Aortic smooth muscle cell (primary cell): ENCODE measurements around the genes KCNK17 and KCNK16.

- RRBS, result no CpG with 5 or more reads among the region's 2 CpGs
Measured at GRCh38 chr6:37713767-37714041, 16.0 kb upstream of the MDGA1 start.

DNA sequence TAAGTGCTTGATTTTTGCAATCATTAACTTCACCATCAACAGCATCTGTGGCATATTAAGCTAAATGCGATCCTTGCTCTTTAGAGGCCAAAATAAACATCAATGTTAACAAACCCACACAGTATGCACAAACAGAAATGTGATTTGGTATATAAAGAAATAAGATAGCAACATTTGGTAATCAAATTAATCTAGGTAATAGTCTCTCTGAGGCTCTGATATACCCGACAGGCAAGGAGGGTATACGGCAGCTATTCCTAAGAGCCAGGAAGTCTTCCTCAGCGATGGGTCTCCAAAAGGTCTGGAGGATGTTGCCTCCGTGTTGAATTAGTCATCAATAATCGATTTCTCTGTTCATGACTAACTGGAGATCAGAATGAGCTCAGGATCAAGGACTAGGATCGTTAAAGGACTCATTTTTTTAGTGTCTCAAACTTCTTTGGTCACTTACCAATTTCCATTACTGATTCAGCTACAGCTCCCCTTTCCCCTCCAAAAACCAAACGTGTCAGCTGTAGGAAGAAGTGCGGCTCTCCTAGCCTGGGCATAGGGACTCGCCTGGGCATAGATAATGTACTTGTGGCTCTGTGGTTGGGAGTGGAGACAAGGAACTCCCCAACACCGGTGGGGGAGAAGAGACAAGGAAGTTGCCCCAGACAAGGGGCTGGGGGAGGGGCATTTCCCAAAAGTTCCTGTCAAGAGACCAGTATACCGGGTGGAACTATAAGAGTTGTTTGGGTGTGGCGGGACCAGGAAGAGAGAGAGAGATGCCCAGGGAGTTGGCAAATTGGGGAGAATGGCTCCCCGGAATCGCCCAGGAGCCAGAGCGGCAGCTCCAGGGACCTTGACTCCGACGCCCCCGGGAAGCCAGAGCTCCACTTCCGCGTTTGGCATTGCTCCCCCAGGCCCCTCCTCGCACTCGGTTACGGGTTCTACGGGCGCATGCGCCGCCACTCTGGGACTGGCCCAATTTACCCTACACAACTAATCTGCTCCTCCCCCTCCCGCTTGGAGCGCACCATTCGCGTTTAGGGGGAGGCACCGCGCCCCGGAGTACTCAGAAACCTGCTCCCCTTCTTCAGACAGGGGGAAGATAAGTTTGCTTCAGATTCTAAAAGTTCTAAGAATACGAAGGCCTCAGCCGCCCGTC is 1.0 kb upstream of the ZFAND3 start:
- RRBS, result 3% methylated on average over 13 of the region's 38 CpGs

GRCh38 chr6:37822916-37823708 is 3.6 kb downstream of the ZFAND3 start:
- RRBS, result no CpG with 5 or more reads among the region's 12 CpGs

- RRBS, result no CpG with 5 or more reads among the region's 7 CpGs
Measured at GRCh38 chr6:37827383-37828552, 8.2 kb downstream of the ZFAND3 start.

DNA sequence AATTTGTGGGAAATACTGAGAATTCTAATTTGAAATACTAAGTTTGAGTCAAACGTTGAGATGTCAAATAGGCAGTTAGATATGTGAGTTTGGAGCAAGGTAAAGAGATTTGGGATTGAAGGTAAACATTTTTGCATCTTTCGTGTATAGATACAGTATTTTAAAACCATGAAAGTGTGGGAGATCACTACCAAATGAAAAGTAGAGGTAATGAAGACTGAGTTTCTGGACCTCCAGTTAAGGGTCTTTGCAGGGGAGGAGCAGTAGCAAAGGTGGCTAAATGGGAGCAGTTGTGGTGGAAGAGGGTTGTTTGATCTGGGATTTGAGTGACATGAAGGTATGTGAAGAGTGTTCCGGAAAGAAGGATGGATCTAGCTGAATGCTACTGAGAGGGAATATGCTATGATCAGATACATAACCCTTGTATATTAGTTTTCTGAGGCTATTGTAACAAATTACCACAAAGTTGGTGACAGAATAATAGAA is 106.3 kb downstream of the ZFAND3 start:
- RRBS, result no CpG with 5 or more reads among the region's 3 CpGs

GRCh38 chr6:37940407-37940888 is 120.9 kb downstream of the ZFAND3 start:
- RRBS, result no CpG with 5 or more reads among the region's 1 CpG

DNA sequence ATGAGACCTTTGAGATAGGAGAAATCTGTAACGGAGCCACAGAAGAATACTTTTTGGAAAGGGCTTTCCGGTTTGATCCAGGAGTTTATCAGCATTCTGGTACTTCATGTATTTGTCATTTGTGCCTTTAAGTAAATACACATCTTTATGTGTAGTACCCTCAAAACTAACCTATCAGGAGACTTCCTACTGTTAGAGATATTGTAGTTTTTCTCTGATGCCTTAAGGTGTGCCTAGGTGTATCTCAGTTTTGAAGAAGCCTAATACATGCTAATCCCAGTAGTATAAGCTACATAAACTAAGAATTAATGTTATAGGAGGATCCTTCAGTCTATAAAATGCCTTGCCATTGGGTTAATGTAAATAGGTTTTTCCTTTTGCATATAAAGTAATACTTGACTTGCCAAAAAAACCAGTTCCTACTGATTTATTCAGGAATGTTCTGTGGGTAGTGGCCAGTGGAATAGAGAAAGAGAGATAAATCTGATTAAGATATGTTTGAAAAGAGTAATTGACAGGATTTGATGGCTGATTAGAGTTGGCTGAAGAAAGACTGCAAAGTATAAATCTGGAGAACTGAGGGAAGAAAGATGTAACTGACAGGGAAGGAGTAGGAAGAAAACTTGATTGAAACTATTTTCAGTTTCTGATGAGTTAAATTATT is 273.4 kb downstream of the ZFAND3 start:
- RRBS, result no CpG with 5 or more reads among the region's 2 CpGs

GRCh38 chr6:38154289-38154727 is 334.8 kb downstream of the ZFAND3 start:
- RRBS, result no CpG with 5 or more reads among the region's 4 CpGs

DNA sequence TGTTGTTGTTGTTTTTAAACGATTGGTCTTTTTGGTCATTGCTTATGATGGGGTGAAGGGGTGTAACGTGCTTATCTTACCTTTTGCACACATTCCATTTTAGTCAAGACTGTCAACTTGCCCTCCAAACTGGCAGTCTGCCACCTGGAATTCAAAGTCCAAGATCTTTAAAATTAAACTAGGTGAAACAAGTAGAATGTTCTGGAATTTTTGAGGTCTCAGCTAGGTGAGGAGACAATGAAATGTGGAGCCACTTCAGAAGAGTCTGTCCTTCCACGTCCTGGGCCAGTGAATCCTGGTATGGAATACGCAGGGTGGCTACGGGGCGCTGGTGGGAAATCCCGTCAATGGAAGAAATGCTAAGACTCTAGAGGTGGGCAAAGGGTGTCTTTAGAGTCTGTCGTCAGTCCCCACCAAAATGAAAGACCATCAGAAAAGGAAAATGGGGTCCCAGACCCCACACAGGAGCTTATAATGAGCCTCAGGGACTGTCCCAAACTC is 344.7 kb downstream of the ZFAND3 start:
- RRBS, result no CpG with 5 or more reads among the region's 8 CpGs

- RRBS, result no CpG with 5 or more reads among the region's 5 CpGs
Measured at GRCh38 chr6:38212462-38212898, 393.0 kb downstream of the ZFAND3 start.

GRCh38 chr6:38547554-38548025 is 92.1 kb downstream of the BTBD9 start:
- RRBS, result no CpG with 5 or more reads among the region's 2 CpGs

GRCh38 chr6:38603950-38604517 is 35.7 kb downstream of the BTBD9 start:
- RRBS, result no CpG with 5 or more reads among the region's 4 CpGs

GRCh38 chr6:38876398-38876891 is 161.3 kb downstream of the DNAH8 start:
- RRBS, result no CpG with 5 or more reads among the region's 7 CpGs

DNA sequence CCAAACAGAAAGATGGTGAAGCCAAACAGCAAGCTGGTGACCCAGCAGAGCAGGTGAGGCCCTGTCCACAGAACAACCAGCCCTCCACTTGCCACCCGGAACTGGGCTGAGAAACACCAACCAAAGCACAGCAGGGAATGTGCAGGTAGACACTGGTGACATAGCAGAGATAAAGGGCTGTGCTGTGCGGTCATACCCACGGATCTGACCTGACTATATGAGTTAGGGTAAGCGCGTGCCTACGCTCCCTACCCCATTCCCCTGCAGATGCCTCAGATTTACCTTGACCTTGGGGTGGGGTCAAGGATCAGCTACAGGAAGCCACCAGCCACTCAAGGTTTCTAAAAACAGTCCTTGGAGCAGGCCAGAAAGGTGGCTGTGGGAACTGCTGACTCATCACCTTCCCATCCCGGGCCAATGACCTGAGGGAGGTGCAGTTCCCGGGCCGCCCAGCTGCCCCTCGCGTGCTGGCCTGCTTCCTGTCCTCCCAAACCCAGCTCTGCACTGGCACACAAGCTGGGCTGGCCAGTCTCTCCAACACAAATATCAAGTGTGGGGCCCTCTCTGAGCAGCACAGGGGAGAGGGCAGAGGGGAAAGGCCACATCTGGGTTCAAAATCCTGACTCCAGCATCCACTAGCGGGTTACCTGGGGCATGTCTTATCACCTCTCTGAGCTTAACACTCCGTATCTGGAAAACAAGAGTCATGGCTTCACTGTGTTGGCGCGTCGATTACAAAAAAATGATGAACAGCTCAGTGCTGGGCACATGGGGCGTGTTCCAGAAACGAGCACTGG is 23.0 kb downstream of the KCNK5 start:
- RRBS, result no CpG with 5 or more reads among the region's 18 CpGs

- RRBS, result no CpG with 5 or more reads among the region's 8 CpGs
Measured at GRCh38 chr6:39222788-39223546, 6.3 kb downstream of the KCNK5 start.

DNA sequence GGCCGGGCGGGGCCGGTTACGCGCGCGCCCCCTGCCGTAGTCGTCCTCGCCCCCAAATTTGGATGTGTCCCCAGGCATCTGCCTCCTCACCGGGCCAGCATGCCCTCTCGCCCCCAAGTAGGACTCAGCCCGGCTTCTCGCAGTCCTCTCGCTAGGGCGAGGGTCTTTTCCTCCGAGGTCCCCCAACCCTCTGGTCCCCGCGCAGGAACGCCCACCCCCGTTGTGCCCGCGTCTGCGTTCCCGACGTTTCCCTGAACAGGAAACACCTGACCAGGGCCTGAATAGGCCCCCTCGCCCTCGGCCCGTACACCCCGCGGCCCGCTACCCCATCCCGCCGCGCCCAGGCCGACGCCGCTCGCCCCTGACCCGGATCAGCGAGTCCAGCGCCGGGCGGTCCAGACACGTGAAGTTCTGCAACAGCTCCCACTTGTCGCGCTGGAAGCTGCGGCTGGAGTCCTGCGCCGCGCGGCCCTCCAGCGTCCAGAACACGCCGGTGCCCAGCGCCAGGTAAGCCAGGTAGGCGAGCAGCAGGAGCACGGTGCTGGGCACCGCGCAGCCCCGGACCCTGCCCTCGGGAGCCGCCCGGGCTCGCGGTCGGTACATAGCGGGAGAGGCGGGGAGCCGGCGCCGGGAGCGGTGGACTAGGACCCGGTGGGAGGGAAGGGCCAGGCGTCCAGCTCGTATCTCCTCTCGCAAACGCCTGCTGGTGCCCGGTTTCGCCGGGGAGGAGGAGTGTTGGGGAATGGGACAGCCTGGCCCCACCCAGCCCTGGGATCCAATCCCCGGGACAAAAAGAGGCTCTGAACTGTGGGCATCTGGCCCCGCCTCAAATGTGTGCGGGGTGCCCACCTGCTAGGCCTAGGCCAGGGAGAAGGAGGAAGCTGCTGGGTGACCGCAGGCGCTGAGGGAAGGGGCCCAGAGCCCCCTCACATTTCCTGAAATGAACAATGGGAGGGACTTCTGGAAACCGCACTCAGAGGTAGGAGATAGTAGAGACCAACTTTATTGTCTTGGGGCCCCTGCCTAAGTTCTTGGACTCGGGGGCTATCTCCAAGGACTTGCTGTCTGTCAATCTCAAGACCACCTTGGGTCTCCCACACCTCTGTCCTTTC is at the start of gene KCNK17:
KCNK17 (minus strand) TSS at position 702 of the 1,112 bp plus-strand sequence.
- RRBS, result 2% methylated on average over 39 of the region's 88 CpGs

- RRBS, result no CpG with 5 or more reads among the region's 6 CpGs
Measured at GRCh38 chr6:39322452-39322737, at the start of gene KCNK16. KCNK16 (minus strand) TSS chr6:39322702.

DNA sequence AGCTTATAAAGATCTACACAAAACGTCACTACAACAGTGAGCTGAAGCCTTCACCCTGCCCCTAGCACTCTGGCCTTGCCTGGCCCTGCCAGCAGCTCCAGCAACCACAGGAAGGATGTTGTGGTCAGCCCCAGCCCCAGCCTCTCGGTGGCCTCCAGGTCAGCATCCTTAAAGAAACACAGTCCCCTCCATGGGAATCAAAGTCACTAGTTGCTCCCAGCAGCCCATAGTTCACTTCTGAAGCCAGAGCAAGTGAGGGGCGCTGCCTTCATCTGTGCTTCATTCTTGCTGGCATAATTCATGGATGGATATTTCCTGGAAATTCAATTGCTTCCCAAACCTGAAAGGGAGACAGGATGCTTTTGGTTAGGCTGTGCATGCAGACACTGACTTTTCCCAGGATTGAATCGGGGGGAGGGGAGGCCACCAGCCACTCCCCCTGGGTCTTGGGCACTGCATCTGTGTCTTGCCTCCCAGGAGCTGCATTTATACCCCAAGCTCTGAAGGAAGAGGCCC is 13.8 kb upstream of the KCNK16 start:
- RRBS, result no CpG with 5 or more reads among the region's 4 CpGs

- RRBS, result no CpG with 5 or more reads among the region's 4 CpGs
Measured at GRCh38 chr6:39758721-39759200, 33.4 kb upstream of the DAAM2 start.

DNA sequence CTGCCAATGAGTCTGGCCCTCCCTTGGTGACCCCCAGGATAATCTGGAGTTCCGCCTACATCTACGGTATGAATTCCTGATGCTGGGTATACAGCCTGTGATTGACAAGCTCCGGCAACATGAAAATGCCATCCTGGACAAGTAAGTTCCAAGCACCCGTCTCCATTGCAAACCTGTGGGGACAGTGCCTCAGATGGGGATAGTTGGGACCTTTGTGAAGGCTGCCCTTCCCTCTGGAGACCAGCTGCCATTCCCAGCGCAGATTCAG is 64.0 kb downstream of the MOCS1 start:
- RRBS, result no CpG with 5 or more reads among the region's 5 CpGs